Glomerular endothelial cell (primary cell): ENCODE measurements around a stretch of chr15.

DNA sequence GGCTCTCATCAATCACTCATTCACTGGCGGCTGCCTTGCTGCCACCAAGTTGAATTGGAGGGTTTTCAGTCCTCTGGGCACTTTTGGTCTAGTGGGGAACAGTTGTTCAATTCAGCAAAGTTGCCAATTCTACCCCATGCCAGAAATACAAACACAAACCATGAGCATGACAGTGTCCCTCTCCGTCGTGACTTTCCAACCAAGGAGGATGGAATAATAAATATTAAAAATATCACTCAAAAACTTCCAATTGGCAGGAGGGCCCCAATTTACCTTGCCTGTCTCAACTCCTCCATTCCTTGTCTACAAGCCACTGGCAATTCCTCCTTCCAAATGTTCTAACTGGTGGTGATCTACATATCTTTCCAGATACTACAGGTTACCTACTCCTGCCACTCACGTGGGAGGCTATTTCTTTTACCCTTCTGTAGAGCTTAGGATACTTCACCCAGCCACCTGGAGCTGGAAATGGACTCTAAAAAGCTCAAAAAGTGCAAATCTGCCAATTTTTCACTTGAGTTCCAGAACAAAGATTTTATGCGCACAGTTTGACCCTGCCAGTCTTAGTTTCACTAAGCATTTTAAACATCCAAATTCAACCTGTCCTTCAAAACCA is 17.5 kb downstream of the MYO1E start:
- RAMPAGE, long total RNA: no peak

- RAMPAGE, long total RNA: no peak
These were observed 78.6 kb downstream of the FAM81A start for GRCh38 chr15:59516577-59517008.

- RAMPAGE, long total RNA: no peak
These were observed 154.4 kb upstream of the BNIP2 start for GRCh38 chr15:59843401-59843944.

DNA sequence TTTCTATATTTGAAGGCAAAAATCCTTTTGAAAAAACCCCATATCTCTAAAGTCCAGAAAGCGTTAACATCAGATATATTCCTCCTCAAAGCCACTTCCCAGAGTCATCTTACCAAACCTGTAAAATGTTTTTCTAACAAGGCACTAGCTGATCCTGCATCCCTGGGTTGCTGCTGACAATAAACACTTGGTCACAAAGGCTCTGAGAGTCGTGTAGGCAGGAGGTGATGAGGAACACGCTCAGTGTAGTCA is 73.3 kb downstream of the FOXB1 start:
- RAMPAGE, long total RNA: no peak

GRCh38 chr15:60115502-60116053 is 111.5 kb downstream of the FOXB1 start:
- RAMPAGE, long total RNA: no peak

DNA sequence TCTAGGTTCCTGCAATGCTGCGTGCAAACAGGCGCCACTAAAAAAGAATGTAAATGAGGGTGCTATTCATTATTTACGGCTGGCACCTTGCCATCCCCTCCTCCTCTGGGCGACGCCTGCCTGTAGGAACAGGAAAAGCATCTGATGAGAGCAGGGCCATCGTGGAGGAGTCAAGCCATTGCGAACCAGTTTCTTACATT is 98.1 kb downstream of the ANXA2 start:
- RAMPAGE, long total RNA: no peak

GRCh38 chr15:60355439-60356346 is 42.1 kb downstream of the ANXA2 start:
- RAMPAGE, long total RNA: no peak

DNA sequence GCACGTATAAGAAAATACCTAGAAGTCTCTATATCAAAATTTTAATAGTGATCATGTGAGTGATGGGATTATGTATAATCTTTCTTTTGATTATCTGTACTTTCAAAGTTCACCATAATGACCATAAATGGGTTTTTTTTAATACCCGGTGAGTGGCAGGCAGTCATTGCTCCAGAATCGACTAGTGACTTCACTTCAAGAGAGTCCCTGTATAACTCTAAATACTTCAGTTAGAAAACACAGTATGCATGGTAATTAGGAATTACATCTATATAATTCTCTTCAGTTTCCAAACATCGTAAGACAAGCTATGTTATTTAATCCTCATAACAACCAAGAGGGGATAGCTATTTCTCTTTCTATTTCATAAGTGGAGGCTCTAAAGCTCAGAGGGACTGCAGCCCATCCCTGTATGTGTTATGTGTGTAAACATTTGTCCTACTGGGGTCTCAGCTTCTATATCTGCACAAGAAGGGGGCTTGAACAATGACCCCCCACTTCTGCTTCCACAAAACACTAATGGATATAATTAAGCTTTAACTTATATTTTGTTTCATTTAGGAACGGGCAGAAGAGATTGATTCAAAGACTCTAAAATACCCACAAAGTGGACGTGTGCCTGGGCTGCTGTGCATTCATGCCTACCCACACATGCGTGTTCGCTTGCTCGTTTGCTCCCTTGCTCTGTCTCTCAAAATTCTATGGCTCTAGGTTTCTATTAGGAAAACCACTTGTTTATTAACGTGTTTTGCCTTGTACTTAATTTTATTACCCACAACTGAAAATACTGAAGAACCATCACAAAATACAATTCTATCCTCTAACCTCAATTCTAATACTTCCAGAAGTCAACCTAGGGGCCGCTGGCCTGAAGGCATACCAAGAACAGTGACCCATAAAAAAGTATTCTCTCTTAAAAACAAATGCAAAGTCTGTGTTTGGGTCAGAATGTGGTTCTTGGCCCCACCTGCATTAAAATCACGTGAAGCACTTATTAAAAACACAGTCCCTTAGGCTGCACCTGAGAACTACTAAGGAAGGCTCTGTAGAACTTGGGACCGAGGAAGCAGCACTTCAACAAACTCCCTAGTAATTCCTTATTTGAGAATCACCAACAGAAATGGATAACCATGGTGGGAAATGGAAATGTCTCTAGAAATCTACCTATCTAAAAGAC is 28.8 kb downstream of the ANXA2 start:
- RAMPAGE, long total RNA: no peak

GRCh38 chr15:60395981-60396999 is 1.5 kb downstream of the ANXA2 start:
- RAMPAGE, long total RNA: no peak

- RAMPAGE, long total RNA: no peak
These were observed 822 bp downstream of the ANXA2 start for GRCh38 chr15:60397000-60397327.

- RAMPAGE, long total RNA: no peak
These were observed 16.5 kb upstream of the ICE2 start for GRCh38 chr15:60495453-60495775.

GRCh38 chr15:60548035-60548417 is 69.1 kb upstream of the ICE2 start:
- RAMPAGE, long total RNA: no peak

GRCh38 chr15:60557049-60557508 is 78.1 kb upstream of the ICE2 start:
- RAMPAGE, long total RNA: no peak

DNA sequence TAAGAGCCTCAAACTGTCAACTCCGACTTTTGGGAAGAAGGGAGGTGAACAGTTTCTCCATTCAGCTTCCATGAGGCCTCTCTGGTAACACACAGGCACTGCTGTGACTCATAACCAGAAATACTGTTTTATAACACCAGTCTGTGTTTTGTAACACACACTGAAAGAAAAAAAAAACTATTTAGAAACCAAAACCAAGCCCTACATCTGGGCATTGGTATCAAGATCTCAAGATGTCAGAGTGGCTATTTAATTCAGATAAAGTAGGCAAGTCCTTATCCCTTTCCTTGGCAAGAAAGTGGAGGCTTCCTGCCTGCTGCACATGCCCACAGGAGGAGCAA is 181.6 kb upstream of the ICE2 start:
- RAMPAGE, long total RNA: no peak

DNA sequence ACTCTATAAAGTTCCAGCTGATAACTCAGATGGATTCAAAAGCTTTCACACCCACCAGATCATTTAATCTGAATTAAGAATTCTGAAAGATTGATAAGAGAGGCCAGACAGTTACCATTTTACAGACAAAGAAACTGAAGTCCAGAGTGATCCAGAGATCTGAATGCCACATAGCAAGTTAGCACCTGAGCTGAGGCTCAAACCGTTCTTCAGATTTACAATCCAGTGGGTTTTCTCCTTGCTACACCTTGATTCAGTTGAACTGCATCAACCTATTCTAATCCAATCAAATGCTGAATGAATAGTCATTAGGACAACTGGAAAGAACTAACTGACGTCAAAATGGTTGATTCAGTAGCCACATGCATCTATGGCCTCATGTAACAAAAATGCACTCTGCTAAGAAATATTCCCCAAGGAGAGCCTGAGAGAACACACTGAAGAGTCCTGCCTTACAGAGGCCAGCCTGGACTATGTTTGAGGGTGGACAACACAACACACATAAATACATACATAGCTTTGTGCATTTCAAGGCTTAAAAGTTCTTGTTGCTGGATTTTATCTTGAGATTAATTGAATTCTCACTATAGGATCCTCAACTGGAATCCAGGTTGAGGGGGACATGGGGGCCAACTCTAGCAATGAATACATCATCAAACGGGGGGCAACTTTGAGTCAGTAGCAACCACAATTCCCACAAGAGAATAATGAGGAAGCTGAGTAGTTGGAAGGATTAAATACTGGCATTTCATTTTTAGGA is 280.0 kb upstream of the ICE2 start:
- RAMPAGE, long total RNA: no peak

- RAMPAGE, long total RNA: no peak
These were observed 326.1 kb upstream of the ICE2 start for GRCh38 chr15:60804906-60805597.

DNA sequence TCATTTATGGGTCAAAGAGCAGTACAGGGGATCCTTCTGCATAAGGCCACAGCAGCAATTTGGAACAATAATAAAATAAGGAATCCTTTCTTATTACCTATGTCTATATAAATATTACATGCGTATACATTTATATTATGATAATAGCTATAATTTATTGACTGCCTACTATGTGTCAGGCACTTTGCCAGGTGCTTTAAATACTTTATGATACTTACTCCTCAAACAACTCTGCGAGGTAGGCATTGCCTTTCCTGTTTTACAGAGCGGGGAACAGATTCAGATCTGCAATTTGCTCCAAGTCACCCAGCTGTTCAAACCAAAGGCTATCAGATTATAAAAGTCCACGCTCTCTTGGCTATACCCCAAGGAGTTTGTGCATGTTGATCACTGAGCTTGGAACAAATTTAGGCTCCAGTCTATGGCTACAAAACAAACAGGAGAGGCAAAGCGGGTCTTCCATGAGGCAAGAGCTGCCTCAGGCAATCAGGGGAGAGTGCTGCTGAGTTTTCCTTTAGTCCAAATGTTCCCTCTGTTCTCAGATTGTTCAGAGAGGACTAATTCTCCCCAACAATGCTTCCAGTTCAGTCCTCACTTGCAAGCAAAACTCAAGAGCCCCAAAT is 196.2 kb downstream of the RORA start:
- RAMPAGE, long total RNA: no peak

DNA sequence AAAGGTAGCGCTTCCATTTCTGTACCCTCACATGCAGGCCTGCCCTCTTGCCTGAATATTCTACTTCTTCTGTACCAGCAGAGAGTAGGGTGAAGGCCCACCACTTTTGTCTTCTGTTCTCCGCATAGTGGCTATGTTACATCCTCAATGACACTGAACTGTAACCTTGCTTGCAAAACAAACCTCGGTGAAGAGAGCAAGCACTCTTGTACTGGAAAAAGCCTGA is 151.4 kb downstream of the RORA start:
- RAMPAGE, long total RNA: no peak

DNA sequence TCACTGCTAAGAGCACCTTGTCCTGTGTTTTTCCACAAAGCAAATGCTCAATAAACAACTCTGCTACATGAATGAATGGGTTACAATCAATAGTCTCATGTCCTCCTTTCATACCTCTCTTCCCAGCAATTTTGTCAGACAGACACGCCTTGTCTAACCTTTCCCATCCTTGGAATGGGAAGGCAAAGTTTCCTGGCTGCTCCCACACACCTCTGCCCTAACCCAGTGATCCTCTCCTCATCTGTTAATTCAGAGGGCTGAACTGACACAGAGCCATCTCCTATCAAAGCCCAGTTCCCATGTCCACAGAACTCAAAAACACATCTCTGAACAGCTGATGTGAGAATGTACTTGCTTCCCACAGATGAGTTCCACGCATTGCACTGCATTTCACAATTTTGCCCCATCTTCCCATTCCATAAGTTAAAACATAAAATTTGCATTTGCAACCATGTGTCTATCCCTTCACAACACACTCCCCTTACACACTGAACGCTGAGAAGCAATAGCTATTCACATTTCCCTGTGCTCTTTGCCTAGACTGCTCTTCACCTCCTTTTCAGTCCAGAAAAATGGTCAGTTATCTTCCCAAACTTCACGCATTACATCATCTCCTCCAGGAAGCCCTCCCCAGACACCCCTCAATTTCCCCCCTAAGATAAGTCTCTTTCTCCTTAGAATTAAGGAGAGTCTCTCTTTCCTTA is 45.2 kb downstream of the RORA start:
- RAMPAGE, long total RNA: no peak

DNA sequence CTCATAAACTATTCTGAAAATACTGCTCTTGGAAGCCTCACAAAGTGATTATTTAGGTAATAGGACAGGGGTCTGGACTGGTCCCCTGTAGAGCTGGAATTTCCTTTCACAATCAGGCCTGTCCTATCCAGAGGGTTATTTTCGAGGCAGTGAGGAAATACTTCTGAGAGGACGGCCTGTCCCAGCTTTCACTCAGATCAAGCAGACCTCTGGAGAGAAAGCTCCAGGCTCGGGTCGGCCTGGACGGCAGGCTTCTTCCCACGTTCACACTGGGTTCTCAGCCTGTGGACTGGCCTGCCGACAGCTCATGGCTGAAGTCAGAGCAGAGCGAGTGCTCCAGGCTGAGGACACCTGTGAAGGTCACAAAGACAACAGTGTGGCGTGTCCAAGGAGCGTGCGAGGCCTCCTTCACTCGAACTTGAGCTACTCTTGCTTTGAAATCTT is 405.3 kb downstream of the VPS13C start:
- RAMPAGE, long total RNA: no peak